Measurements from ENCODE around the genes ZNF845 and PRKCG.

DNA sequence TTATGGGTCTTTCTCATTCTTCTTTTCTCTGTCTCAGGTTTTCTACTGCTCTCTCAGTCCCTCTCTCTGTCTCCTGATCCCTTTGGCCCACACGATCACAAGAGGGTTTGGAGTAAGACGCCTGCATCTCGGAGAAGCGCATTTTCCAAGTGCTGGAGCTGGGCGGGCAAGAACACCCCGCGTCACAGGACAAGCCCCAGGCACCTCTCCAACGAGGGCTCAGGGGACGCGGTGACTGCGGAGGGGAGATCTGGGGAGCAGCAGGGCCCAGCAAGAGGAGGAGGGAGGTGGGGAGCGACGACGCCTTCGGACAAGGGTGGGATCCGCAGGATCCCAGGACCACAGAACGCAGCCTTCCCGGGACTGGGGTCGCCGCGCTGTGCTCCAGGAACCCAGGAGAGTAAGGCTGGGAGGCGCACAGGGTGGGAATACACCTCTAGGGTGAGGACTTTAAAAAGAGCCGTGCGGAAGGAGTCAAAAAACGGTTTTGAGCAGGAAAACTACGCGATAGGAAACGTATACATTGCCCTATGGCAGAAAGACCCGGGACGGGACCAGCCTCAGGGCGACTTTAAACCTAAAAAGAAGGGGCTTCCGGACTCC lies 487 bp downstream of the ZNF468 start:
- RRBS, result no CpG with 5 or more reads among the region's 32 CpGs

GRCh38 chr19:52942297-52943468 lies 19.5 kb upstream of the ZNF888 start:
- RRBS, result 5% methylated on average over 12 of the region's 58 CpGs

DNA sequence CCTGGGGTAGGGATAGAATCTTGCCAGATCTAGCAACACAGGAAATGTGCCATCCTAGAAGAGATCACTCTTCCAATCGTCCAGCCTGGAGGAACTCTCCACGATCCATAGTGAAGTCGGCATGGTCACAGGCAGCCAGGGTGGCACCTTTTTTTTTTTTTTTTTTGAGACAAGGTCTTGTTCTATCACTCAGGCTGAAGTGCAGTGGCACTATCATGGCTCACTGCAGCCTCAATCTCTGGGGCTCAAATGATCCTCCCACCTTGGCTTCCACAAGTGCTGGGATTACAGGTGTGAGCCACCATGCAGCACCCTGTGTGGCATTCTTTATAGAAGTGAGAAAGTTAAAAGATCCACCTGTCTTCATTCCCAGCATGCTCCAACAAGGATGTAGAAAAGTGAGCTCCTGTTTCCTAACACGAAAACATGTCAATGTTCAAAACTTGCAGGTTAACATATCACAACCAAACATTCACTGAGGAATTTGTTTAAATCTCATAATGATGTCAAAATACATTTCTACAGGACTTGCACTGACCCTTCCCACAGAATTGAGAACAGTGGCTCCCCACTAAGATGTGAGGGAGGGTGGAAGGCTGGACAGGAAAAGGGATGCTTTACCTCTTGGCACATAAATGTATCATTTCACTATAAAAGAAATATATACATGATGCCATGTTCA lies 18.3 kb downstream of the ZNF160 start:
- RRBS, result no CpG with 5 or more reads among the region's 4 CpGs

- RRBS, result no CpG with 5 or more reads among the region's 2 CpGs
Observed at GRCh38 chr19:53138851-53139739, 6.4 kb upstream of the ZNF415 start.

DNA sequence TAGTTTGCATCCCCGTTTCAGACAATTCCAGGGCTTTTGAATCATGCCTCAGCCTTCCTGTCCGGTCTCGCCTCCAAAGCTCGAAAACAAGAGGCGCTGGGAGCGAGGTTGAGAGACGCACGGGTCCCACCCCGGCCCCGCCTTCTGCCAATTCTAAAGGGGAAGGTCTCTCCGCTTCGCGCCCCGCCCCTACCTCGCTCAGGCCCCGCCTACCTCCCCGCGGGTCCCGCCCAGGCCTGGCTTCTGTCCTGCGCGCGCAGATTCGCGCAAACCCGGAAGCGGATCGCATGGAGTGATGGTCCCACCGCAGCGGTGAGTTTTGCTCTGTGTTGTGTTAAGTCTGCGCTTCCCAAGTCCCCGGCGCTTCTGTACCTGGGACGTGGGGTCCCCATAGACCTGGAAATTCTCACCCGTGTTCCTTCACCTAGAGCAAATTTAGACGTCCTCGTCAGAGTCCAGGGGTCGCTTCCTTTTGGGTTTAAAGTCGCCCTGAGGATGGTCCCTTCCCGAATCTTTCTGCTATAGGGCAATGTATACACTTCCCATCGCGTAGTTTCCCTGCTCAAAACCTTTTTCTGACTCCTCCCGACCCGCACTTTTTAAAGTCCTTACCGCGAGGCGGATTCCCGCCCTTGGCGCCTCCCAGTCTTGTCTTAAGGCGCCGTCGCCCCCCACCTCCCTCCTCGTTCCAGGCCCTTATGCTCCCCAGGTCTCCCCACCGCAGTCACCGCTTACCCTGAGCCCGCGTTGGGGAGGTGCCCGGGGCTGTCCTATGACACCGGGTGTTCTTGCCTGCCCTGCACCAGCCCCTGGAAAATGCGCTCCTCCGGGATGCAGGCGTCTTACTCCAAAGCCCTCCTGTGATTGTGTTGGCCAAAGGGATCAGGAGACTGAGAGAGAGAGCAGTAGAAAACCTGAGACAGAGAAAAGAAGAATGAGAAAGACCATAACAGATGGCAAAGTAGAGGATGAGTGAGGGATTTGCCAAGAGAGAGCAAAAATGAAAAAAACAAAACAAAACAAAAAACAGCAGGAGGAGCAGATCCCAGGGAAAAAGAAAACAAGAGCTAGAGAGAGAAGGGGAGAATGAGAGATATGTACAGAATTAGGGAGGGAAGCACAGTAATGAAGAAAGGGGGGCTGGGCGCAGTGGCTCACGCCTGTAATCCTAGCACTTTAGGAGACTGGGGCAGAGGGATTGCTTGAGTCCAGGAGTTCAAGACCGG lies at the start of gene ZNF845:
Gene ZNF845, plus strand, starts transcription at position 269 of the 1,226 bp plus-strand sequence.
- RRBS, result 5% methylated on average over 5 of the region's 64 CpGs

DNA sequence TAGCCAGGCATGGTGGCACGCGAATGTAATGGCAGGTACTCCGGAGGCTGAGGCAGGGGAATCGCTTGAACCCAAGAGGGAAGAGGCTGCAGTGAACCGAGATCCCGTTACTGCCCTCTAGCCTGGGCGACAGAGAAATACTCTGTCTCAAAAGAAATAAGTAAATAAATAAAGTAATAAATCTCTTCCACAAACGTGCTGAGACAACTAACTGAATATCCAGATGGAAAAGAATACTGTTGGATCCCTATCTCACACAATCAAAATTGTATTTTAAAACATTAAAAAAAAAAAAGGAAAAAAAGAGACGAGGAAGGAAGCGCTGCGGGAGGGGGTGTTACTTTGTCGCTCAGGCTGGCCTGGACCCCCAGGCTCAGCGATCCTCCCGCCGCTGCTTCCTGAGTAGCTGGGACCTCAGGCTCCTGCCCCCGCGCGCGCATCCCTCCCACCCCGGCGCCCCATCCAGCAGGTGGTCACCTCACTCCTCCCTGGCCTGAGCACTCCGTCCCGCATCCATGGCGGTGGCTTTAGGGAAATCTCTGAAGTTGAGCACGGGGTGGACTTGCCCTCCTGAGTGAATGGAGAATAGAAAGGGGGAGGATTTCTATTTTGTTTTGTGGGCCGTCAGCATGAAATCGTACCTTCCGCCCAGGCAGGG lies 592 bp upstream of the ZNF813 start:
- RRBS, result no CpG with 5 or more reads among the region's 28 CpGs

DNA sequence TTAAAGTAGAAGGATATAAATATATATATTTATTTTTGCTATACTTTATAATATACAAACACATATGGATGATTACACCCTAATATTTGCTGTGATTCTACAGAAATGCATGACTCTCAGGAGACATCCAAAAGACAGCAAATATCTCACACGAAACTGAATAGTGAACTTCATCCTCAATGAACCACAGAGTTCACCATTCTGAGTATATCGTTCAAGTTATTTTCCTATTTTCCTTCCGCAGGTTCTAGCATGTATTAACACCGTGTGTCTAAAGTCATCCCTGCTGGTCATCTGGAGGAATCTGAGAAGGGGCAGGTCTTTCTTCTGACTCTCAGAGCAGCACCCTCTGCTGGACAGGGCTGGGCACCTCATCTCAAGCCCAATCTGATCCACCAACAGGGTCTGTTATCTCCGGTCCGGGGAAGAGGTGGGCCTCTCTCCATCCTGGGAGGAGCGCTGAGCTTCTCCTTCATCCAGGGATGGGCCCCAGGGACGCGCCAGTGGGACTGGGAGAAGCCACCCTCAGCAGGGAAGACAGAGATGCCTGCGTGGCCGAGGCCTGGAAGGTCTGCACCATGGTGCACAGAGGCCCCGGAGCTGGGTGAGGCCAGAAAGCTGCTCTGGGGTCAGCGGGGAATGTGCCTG lies 26.1 kb upstream of the ZNF331 start:
- RRBS, result no CpG with 5 or more reads among the region's 13 CpGs

DNA sequence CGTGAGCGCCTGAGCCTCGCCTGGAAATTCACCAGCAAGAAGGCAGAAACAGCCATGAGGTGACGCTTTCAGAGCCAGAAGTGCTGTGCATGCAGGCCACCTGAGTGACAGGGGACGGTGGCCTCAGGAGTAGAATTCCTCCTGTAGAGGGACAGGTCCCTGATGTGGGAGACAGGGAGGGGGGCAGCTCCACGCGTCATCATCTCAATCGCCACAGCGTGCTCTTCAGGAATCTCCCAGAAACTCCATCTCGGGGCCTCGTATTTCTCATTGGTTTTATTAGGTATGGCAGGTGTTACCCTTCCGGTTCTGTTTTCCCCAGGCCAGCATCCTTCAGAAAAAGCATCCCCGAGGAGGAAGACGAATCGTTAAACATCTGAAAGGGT lies 942 bp downstream of the ZNF331 start:
- RRBS, result no CpG with 5 or more reads among the region's 15 CpGs

GRCh38 chr19:53545792-53546303 lies 7.9 kb downstream of the ZNF331 start:
- RRBS, result no CpG with 5 or more reads among the region's 13 CpGs

GRCh38 chr19:53557583-53557782 lies 19.5 kb downstream of the ZNF331 start:
- RRBS, result no CpG with 5 or more reads among the region's 5 CpGs

- RRBS, result no CpG with 5 or more reads among the region's 4 CpGs
Observed at GRCh38 chr19:53579079-53579410, 41.1 kb downstream of the ZNF331 start.

DNA sequence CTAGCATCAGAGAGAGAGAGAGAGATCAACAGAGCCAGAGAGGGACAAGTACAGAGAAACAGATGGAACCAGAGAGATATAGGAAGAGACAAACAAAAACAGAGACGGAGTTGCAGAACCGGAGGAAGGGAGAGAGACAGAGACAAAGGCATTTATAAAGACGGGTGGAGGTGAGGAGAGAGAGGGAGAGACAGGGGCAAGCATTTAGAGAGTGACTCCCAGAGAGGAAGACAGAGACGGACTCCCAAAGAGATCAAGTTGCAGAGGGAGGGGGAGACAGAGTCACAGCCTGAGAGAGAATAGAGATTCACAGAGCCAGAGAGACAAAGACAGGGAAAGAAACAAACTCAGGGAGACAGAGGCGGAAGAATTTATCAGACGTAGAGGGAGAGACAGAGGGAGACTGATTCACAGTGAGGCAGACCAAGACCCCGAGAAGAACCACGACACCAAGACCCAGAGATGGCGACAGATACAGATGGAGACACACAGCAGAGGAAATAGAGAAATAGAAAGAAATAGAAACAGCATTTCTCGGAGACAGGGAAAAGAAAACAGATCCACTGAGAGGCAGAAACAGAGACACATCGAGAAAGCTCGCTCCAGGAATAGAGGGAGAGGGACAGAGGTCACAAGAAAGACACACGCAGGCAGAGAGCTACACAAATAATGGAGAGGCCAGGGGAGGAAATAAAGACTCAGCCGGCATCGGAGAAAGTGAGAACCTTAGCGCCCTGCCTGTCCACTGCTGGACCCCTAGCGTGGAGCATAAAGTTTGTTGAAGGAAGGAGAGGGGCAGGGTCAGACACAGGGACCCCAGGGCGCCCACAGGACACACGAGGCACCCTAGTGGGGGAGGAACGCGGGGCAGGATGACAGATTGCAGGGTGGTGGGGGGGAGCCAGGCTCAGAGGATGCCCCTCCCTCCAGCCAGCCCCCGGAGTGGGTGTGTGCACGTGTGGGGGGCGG lies 589 bp upstream of the PRKCG start:
- RRBS, result 8% methylated on average over 3 of the region's 24 CpGs

DNA sequence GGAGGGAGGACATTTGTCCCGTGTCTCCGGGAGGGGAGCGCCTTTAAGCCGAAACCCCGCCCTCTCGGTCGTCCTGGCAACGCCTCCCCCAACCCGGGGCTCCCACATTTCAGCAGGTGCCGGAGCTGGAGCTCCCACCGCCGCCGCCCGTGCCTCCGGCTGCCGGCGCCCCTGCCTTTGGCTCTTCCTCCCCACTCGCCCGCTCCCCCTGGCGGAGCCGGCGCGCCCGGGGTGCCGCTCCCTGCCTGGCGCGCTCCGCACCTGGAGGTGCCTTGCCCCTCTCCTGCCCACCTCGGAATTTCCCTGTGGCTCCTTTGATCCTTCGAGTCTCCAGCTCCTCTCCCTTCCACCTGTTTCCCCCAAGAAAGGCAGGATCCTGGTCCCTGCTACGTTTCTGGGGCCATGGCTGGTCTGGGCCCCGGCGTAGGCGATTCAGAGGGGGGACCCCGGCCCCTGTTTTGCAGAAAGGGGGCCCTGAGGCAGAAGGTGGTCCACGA lies at the start of gene PRKCG:
Gene PRKCG, plus strand, starts transcription at position 105 of the 497 bp plus-strand sequence.
- RRBS, result 6% methylated on average over 21 of the region's 36 CpGs

DNA sequence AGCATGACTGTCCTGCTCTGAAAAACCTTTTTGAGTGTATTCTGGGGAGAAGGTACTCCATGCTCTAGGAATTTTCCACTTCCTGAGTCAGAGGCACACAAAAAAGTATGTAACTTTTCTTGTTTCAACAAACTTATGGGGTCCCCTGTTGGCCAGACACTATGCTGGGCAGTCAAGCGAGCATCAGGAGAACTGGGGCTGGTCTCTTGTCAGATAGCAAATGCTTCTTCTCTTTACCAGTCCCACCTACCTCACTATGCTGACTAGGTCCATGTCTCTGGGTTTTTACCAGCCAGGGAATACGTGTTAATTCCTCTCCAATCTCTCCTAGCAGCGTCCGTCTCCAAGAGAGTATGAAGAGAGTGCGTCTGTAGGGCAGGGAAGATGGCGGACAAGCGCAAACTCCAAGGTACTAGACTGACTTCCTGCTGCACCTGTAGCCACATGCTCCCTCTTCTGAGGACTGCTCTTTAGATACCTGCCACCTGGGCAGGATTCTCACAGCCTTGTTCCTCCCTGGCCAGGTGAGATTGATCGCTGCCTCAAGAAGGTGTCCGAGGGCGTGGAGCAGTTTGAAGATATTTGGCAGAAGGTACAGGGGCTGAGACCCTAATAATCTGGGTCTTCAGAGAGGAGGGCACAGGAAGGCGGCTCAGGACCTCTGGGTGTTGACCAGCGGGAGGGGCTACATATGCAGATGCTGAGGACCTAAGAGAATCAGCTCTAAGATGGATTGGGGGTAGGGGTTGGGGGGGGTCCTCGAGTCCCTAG lies 5.2 kb downstream of the CNOT3 start:
- RRBS, result no CpG with 5 or more reads among the region's 13 CpGs

DNA sequence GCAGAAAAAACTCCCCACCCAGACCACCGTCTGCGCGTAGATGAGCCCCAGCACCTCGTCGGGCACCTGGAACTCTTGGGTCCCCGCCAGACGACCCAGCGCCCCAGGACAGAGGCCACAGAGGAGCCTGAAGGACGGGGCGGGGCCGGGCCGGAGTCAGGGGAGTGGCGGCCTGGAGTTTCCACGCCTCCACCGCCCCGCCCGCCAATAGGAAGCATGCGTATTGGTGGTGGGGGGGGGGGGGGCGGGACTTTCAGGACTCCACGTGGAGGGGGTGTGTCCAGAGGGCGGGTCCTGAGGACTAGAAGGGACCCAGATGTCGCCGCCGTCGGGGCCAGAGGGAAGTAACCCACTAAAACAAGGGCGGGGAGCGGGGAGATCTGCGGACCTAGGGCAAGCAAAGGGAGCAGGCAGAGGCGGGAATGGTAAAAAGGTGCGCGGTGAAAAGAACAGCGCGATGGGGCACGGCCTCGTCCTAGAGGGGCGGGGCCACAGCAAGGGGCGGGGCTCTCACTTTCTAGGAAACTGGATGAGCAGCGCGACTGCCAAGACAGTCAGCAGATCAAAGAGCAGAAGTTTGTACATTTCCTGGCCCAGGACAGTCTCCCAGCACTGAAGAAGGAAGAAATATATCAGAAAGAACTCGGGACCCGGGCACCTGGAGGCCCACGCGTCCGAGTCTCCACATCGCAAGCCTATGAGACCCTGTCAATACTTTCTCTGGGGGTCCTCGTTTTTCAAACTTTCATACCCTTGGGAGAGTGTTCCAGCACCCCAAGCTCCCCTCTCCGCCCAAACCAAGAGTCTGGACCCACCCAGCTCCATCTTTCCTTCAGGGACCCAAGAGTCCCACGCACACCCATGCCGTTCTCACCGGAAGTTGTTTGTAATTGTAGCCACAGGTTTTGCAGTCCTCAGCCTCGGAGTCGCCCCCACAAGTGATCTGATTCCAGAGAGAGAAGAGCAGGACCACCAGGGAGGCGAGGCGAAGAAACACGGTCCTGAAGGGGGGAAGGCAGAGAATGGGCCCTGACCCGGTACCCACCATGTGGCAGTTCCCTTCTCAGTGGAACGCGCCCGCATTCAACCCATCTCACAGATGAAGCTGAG lies 3.0 kb upstream of the LENG1 start:
- RRBS, result no CpG with 5 or more reads among the region's 59 CpGs

DNA sequence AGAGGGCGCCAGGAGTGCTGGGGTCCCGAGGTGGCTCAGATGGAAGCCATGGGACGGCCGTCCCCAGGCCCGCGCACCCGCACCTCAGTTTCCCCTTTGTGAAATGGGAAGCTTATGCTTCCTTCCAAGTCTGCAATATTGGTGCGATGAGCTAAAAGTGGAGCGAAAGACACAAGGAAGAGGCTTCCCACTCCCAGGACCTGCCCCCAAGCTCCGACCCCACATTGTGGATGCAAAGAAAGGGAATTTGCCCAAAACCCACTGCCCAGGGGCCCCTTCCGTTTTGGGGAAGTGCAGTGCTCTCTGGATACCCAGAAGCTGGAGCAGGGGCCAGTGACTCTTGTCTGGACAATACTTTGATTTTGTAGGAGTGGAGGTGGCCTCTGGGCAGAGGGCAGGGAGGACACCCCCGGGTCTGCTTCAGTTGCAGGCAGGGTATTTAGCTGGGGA lies 545 bp upstream of the TMC4 start:
- RRBS, result 42% methylated on average over 1 of the region's 12 CpGs

- RRBS, result no CpG with 5 or more reads among the region's 28 CpGs
Observed at GRCh38 chr19:54205955-54206575, 5.4 kb downstream of the RPS9 start.

DNA sequence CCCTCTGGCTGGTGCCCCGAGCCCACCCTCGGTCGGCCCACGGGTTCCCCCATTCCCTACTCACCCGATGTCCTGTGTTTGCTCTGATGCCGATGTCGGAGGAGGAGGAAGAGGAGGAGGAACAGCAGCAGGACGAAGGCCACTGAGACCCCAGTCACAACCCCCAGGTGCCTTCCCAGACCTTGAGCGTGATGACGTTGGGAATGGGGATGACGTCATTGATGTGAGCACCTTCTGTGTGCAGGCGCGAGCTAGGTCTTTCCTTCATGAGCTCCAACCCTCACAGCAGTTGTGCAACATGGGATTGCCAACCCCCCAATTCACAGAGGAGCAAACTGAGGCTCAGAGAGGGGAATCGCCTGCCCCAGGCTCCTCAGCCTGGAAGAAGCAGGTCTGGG lies 4.3 kb downstream of the LILRB5 start:
- RRBS, result no CpG with 5 or more reads among the region's 14 CpGs

DNA sequence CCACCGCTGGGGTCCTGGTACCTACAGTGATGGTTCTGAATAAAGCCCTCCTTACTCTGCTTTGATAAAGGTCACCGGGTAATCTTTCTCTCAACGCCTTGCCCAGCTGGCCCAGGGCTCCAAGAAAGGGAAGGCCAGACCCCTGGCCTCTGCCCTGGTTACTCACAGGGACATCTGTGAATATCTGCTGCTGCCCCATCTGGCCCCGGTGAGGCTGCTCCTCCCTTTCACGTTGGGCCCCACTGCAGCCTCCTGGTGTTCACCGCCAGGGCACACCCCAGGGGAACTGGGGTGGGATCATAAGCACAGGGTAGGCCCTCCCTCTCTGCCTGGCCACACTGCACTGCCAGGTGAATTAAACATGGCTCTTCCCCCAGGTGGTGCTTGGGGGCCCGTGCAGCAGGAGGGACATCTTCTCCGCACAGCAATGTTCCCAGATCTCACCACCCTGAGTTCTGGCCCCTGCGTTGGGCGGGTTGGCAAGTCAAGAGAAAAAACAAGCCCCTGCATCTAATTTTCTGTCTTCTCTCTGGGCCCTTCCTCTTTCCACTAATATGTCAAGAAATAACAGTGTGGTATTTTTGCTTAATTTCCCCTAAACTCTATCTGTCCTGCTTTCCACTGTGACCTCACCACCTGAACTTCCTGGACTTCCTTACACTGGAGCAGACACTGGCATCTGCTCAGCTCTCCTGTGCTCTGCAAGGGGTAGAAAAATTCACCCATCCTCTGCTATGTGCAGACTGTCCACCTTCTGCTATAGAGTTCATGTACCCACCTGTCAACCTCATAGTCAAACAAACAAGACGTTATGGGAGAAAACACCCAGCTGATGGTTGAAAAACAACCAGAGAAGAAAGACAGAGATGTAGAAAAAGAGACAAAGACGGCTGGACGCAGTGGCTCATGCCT lies 12.5 kb downstream of the LAIR1 start:
- RRBS, result 36% methylated on average over 3 of the region's 13 CpGs

DNA sequence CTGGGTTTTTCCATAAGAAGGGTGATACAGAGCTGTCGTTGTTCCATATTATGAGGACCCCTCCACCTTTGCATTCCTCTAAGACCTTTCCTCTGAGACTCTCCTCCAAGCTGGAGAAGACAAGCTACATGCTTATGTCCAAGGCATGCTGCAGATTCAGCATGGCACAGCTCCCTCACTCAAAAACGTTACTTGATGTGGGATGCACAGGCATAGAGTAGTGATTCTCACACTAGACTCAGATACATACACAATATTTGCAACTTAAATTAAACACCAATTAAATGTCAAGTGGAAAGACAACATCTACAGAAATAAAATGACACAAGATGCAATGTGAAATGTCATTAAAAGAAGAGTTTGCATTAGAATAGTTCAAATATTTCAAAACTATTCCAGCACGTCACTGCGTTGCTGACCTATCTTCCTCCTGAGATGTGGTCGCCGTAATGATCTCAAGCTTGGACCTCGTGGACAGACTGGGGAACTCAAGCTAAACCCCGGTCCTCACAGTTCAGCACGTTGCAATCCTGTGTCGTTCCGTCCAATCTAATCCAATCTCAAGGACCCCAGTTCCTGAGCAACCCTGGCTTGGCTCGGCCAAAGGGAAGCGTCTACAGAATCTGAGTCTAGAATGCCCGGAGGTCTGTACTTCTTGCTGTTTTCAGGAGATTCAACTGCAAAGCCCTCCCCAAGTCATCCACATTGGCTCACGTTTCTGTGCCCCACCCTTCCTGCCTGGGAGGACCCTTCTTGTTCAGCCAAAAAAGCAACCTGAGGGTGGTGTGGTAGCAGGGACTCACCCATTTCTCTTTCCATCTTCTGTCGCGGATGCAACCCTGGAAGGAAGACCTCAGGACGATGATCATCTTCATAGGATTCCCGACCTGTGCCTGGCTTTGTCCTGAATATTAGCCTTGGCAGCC lies 5.0 kb upstream of the LAIR1 start:
- RRBS, result no CpG with 5 or more reads among the region's 19 CpGs